ENCODE data around the genes BCAM, APOE, APOC4 and NKPD1.

- PRO-cap, 2 experiments = no peak in any of the 2 experiments
- RAMPAGE, long total RNA, 5 experiments = no peak in any of the 5 experiments
Measured at GRCh38 chr19:44789768-44790358, 12.2 kb downstream of the CBLC start.

GRCh38 chr19:44808592-44809382 lies at the start of gene BCAM:
Gene BCAM (plus strand): TSS chr19:44809103.
- PRO-cap, 2 experiments = peak in 2 of 2 experiments; most common plus-strand start chr19:44809110 (in 2); most common minus-strand start chr19:44808911 (in 2)
- RAMPAGE, long total RNA, 5 experiments = start-site peak on the plus strand in 4 of 5 experiments, at chr19:44809084-44809125 at its widest, 429 to 4,403 reads per replicate

DNA sequence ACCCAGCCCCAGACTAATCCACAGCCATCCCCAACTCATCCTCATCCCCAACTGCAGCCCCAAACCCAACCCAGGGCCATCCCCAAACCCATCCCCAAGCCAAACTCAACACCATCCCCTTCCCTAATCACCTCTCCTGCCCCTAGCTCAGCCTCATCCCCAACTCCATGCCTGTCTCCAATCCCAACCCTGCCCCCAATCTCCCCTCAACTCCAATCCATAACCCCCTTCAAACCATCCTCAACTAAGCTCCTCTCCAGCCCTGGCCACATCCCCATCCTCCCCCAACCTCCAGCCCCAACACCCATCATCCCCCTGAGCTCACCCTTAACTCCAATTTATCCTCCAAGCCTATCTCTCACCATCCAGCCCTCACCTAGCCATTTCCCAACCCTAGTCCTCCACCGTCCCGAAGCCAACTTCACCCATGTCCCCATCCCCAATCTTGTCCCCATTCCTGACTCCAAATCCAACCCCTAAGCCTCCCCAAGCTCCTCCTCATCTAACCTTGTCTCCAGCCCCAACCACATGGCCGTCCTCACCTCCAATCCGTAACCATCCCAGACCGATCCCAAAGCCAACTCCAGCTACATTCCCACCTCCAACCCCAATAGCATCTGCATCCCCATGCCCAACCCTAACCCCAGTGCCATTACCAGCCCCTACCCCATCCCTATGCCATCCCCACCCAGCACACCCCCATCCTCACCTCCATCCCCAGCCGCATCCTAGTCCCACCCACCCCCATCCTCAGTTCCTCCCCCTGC lies 11.2 kb downstream of the BCAM start:
- PRO-cap, 2 experiments = no peak in any of the 2 experiments
- RAMPAGE, long total RNA, 5 experiments = no peak in any of the 5 experiments

GRCh38 chr19:44820656-44821882 lies 12.2 kb downstream of the BCAM start:
- PRO-cap, 2 experiments = peak in 1 of 2 experiments; most common plus-strand start chr19:44821578 (in 1); most common minus-strand start chr19:44821502 (in 1)
- RAMPAGE, long total RNA, 5 experiments = no peak in any of the 5 experiments

DNA sequence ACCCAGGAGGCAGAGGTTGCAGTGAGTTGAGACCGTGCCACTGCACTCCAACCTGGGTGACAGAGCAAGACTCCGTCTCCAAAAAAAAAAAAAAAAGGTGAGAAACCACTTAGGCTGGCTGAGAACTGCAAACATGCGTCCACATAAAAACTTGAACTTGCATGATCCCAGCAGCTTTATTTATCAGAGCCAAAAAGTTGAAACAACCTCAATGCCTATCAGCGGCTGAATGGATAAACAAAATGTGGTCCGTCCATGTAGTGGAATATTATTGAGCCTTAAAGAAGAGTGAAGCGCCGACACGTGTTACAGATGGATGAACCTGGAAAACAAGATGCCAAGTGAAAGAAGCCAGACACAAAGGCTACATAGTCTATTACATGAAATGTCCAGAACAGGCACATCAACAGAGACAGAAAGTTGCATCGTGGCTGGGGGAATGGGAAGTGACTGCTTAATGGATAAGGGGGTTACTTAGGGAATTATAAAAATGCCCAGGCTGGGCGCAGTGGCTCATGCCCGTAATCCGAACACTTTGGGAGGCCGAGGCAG lies 13.7 kb downstream of the NECTIN2 start:
- PRO-cap, 2 experiments = no peak in any of the 2 experiments
- RAMPAGE, long total RNA, 5 experiments = no peak in any of the 5 experiments

- PRO-cap, 2 experiments = peak in 2 of 2 experiments; most common plus-strand start chr19:44890566 (in 2); most common minus-strand start chr19:44890448 (in 2)
- RAMPAGE, long total RNA, 5 experiments = no peak in any of the 5 experiments
Measured at GRCh38 chr19:44890039-44891040, 714 bp upstream of the TOMM40 start.

- PRO-cap, 2 experiments = peak in 2 of 2 experiments; most common plus-strand start chr19:44905796 (in 2); most common minus-strand start chr19:44905676 (in 1)
- RAMPAGE, long total RNA, 5 experiments = start-site peak on the plus strand in 5 of 5 experiments, at chr19:44905793-44905859 at its widest, 92 to 4,073 reads per replicate
Measured at GRCh38 chr19:44905225-44905932, at the start of gene APOE. Gene APOE (plus strand): TSS chr19:44905796.

DNA sequence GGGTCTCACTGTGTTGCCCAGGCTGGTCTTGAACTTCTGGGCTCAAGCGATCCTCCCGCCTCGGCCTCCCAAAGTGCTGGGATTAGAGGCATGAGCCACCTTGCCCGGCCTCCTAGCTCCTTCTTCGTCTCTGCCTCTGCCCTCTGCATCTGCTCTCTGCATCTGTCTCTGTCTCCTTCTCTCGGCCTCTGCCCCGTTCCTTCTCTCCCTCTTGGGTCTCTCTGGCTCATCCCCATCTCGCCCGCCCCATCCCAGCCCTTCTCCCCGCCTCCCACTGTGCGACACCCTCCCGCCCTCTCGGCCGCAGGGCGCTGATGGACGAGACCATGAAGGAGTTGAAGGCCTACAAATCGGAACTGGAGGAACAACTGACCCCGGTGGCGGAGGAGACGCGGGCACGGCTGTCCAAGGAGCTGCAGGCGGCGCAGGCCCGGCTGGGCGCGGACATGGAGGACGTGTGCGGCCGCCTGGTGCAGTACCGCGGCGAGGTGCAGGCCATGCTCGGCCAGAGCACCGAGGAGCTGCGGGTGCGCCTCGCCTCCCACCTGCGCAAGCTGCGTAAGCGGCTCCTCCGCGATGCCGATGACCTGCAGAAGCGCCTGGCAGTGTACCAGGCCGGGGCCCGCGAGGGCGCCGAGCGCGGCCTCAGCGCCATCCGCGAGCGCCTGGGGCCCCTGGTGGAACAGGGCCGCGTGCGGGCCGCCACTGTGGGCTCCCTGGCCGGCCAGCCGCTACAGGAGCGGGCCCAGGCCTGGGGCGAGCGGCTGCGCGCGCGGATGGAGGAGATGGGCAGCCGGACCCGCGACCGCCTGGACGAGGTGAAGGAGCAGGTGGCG lies 2.8 kb downstream of the APOE start:
- PRO-cap, 2 experiments = no peak in any of the 2 experiments
- RAMPAGE, long total RNA, 5 experiments = no peak in any of the 5 experiments

- PRO-cap, 2 experiments = no peak in any of the 2 experiments
- RAMPAGE, long total RNA, 5 experiments = no peak in any of the 5 experiments
Measured at GRCh38 chr19:44912713-44913368, 1.6 kb upstream of the APOC1 start.

DNA sequence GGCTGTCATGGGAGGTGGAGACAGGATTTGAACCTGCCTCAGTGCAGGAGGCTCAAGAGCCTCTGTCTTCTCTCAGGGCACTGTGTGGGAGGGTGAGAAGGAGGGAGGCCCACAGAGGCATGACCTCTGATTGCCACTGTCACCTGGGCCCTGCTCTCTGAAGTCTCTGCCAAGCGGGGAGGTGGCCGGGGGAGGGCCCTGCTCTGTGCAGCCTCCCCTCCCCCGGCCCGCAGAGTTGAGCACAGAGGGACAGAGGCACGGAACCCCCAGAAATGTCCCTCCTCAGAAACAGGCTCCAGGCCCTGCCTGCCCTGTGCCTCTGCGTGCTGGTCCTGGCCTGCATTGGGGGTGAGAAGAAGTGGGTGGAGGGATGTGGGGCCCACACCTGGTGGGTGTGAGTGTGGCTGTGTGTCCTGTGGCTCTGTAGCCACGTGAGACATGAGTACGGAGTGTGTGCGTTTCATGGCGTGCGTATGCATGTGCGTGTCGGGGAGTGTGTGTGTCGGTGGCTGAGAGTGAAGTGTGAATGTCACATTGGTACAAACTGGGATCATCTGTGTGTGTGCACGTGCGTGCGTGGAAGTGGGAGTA lies at the start of gene APOC4:
APOC4 (plus strand) TSS at position 232 of the 591 bp plus-strand sequence.
- PRO-cap, 2 experiments = no peak in any of the 2 experiments
- RAMPAGE, long total RNA, 5 experiments = no peak in any of the 5 experiments

- PRO-cap, 2 experiments = peak in 2 of 2 experiments; most common plus-strand start chr19:45075711 (in 2); most common minus-strand start chr19:45075626 (in 1)
- RAMPAGE, long total RNA, 5 experiments = start-site peak on the plus strand in 1 of 5 experiments, at chr19:45075627-45075711 at its widest, 18 reads per replicate
Measured at GRCh38 chr19:45075483-45075984, 744 bp downstream of the ZNF296 start.

GRCh38 chr19:45090718-45091336 lies 2.2 kb upstream of the PPP1R37 start:
- PRO-cap, 2 experiments = no peak in any of the 2 experiments
- RAMPAGE, long total RNA, 5 experiments = no peak in any of the 5 experiments

GRCh38 chr19:45116000-45116521 lies 23.1 kb downstream of the PPP1R37 start:
- PRO-cap, 2 experiments = no peak in any of the 2 experiments
- RAMPAGE, long total RNA, 5 experiments = no peak in any of the 5 experiments

GRCh38 chr19:45160698-45161192 lies at the start of gene NKPD1:
Gene NKPD1 (minus strand): TSS chr19:45160982.
- PRO-cap, 2 experiments = no peak in any of the 2 experiments
- RAMPAGE, long total RNA, 5 experiments = no peak in any of the 5 experiments

DNA sequence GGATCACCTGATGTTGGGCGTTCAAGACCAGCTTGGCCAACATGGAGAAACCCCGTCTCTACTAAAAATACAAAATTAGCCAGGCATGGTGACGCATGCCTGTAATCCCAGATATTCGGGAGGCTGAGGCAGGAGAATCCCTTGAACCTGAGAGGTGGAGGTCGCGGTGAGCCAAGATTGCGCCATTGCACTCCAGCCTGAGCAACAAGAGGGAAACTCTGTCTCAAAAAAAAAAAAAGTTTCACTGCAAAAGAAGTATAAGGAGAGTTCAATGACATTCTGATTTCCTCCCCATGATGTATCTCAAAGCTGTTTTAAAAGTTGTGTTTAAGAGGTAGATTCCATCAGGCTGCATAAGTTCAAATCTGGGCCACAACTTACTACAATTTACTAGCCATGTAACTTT lies 10.6 kb downstream of the MARK4 start:
- PRO-cap, 2 experiments = no peak in any of the 2 experiments
- RAMPAGE, long total RNA, 5 experiments = no peak in any of the 5 experiments

DNA sequence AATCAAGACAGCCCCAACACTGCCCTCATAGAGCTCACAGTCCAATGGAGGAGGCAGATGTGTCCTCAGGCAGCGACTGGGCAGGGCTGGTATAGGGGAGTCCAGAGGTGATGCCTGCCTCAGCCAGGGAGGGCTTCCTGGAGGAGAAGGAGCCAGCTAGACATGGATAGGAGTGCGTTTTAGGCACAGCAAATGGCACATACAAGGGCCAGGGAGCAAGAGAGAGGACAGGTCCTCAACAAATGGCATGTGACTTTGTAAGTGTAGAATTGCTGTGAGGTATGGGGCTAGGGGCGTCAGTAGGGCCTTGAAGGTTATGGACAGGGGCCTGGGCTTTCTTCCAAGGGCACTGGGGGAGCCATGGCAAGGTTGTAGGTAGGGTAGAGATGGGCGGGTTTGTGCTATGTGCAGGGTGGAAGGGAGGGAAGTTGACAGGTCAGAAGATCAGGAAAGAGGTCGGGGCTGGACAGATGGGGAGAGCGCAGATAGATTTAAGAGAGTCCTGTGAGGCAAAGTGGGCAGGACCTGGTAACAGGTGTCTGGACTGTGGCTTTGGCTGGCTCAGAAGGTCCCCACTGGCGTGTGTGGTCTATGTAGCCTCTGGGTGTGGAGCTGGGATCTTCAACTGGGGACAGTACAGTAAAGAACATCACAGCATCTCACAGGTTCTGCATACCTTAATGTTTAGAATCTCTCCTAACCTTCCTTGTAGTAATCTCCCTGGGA lies 17.9 kb downstream of the CKM start:
- PRO-cap, 2 experiments = no peak in any of the 2 experiments
- RAMPAGE, long total RNA, 5 experiments = no peak in any of the 5 experiments

DNA sequence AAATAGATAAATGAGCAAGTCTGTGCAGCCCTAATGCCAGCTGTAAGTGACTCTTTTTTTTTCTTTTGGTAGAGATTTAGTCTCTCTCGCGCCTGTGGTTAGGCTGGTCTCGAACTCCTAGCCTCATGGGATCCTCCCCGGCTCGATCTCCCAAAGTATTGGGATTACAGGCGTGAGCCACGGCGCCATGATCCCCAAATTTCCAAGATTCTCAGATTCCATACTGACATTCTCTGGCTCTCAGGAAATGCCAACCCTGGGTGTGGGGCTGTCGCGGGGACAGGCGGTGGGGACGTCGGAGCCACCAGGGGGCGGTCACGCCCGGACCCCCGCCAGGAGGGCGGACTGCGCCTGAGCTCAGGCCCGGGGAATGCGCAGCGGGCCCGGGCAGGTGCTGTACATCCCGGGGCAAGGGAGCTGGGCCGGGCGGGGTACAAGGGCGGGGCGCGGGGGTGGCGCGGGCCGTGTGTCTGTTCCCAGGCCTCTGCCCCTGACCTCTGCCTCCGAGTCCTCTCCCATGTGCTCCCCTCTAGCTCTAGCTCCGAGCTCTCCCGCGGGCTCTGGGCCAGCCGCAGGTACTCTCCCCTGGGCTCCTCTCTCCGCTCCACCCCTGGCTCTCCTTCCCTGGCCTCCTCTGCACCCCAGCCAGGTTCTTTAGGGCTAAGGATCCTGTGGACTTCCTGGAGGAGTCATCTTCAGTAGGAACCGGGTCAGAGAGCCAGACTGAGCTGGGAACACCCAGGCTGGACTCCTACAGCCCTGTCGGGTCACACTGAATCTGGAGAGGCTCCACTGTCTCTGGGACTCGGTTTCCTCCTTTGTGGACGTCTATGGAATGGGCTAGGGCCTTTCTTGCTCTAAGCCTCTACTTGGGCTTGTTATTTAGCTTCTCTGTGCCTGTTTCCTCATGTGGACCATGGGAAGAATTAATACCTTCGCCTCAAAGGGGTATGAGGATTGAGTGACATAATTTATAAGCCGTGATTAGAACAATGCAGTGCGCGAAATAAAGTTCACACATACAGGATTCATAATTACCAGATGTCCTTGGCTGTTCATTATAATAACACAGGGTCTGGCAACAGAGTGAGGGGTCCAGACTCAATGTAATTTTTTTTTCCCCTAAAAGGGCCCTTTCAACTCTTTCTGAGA lies 2.3 kb downstream of the PPP1R13L start:
- PRO-cap, 2 experiments = no peak in any of the 2 experiments
- RAMPAGE, long total RNA, 5 experiments = no peak in any of the 5 experiments

DNA sequence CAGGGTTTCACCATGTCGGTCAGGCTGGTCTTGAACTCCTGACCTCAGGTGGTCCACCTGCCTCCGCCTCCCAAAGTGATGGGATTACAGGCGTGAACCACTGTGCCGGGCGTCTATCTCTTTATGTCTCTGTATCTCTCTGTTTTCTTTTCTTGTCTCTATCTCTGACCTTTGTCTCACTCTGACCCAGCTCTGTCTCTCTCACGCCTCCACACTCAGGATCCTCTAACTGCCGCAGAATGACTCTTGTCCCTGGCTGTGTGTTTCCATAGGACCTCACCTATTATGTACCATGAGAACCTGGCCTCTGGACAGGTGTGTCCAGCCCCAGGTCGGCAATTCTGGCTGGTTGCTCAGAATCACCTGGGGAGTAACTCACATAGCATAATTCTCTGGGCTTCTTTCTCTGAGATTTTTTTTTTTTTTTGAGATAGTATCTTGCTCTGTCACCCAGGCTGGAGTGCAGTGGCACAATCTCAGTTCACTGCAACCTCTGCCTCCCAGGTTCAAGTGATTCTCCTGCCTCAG lies 20.3 kb upstream of the FOSB start:
- PRO-cap, 2 experiments = no peak in any of the 2 experiments
- RAMPAGE, long total RNA, 5 experiments = no peak in any of the 5 experiments

- PRO-cap, 2 experiments = no peak in any of the 2 experiments
- RAMPAGE, long total RNA, 5 experiments = no peak in any of the 5 experiments
Measured at GRCh38 chr19:45576836-45578054, 7.4 kb downstream of the OPA3 start.

DNA sequence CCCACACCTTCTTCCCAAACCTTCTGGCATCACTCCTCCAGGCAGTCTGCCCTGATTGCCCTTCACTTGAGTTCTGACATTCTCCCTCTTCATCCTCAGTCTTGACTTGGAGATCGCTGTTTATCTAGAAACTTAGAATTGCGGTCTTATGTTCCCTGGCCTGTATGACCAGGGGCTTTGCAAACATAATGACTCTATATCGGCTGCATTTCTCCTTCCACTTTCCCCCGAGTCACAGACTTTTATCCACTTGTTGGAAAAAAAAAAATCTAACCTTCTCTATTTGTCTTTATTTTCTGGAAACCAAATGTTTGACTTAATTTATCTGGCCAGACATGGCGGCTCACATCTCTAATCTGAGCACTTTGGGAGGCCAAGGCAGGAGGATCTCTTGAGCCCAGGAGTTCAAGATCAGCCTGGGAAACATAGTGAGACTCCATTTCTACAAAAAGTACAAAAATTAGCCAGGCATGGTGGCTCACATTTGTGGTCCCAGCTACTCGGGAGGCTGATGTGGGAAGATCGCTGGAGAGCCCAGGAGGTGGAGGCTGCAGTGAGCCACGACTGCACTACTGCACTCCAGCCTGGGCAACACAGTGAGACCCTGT lies 5.4 kb upstream of the OPA3 start:
- PRO-cap, 2 experiments = no peak in any of the 2 experiments
- RAMPAGE, long total RNA, 5 experiments = no peak in any of the 5 experiments

Measured in thyroid gland (tissue), 7 donors.